Measurements from ENCODE around the gene OXNAD1.

DNA sequence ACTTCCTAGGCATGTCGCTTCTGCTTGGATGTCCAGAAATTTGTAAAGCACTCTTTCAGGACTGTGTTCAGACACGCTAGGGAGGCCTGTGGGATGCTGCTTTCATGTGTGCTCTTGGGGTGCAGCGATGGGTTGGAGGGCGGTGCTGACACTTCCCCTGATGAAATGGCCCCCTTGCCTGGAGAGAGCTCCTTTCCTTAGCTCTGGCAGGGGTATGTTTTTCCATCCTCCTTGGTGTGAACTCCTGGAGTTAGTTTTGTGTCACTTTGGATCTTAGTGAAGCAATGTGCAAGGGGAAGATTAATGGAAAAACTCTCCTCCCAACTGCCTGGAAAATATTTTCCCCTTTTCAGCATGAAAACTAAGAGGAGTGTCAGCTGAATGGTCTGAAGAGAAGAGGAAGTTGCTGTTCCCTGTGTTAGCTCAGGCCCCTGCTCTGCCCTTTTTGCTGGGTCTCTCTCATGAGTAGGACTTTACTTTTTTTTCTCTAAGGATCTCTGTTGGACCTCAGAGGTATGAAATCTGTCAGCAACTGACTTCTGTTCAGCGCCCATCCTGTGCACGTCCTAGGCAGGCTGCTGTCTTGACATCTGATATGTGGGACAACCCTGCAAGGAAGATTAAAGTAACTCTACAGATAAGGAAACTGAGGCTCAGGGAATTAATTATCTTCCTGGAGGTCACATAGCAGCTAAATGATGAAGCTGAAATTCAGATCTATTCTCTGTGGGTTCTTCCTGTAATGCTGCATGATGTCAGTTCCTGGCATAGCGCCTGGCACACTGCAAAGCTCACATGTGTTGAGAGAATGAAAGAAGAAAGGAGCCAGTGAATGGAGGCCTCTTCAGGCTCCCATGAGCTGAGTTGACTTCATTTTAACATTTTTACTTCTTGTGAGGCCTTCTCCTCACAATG lies 109.8 kb upstream of the GALNT15 start:
- PRO-cap, result no peak

GRCh38 chr3:16103283-16103867 lies 71.1 kb upstream of the GALNT15 start:
- PRO-cap, result no peak

- PRO-cap, result no peak
Measured at GRCh38 chr3:16109983-16110496, 64.4 kb upstream of the GALNT15 start.

DNA sequence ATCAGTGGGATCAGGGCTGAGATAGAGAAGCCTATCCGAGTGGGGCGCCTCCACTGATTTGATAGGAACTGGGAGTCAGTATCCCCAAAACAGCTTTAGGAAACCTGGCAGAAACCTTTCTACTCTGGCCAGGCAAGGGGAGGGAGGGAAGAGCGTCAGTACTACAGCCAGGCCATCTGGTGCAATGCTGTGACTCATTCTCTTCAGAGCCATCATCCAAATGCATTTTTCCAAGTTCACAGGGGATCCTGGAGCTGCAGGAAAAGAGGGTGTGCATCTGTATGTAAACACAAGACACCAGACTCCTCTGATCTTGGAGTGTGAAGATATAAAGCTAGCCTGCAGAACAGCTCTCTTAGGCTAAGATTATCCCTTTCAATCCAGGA lies 9.2 kb downstream of the GALNT15 start:
- PRO-cap, result no peak

DNA sequence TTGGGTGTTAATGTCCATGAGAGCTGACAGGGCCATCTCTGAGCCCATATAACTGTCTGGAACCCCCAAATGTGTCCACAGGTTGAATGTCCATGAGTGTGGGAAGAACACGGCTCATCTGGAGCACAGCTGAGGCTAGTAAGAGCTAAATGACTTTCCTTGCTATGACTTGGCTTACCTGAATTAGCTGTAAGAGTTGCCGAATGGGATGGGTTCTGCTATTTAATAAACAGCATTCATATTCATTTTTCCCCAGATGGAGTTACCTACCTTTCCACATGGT lies 36.0 kb downstream of the DPH3 start:
- PRO-cap, result no peak

GRCh38 chr3:16264789-16265543 lies at the start of gene OXNAD1:
OXNAD1 (plus strand) TSS chr3:16265212.
- PRO-cap, result bidirectional peak, plus-strand start at chr3:16265233, minus-strand start at chr3:16264943

DNA sequence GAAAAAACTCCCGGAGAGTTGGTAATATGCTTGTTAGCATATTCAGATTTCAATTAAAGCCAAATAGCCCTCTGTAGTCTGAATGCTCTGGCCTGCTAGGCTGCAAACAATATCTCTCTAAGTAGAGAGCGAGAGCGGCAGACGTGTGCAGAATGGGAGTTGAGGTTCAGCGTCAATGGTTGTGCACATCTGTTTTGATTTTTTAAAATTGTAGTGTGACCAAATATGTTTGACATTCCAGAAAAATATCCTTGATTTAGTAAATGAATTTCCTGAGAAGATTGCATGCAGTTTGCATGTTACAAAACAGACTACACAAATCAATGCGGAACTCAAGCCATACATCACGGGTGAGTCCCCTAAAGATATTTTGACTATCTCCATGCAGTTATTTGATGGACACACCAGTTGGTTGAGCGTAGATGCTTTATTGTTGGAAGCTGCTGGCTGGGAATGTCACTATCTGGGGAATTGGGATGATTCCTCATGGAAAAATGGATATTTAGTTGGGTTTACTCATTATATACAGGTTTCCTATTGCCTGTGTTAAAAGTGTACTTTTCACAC lies 37.5 kb downstream of the OXNAD1 start:
- PRO-cap, result no peak

DNA sequence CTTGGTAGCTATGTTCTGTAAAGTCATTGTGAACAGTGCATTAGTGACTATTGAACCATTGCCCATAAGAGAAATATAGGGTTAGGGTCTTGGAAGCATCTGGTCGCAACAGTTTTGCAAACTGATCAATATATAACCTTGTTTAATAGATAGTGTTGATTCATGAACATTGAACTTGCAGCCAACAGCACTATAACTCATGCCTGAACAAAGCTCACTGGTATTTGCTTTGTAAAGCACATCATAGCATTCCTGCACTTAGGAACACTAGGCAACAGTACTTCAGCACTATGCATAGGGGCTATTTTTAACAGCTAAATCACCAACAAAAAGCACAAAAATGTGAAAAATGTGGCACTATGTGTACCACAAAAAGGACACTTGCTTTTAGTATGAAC lies 67.9 kb downstream of the OXNAD1 start:
- PRO-cap, result no peak

GRCh38 chr3:16509652-16510256 lies 3.7 kb downstream of the RFTN1 start:
- PRO-cap, result no peak

- PRO-cap, result no peak
Measured at GRCh38 chr3:16834685-16835132, 50.0 kb upstream of the PLCL2 start.

DNA sequence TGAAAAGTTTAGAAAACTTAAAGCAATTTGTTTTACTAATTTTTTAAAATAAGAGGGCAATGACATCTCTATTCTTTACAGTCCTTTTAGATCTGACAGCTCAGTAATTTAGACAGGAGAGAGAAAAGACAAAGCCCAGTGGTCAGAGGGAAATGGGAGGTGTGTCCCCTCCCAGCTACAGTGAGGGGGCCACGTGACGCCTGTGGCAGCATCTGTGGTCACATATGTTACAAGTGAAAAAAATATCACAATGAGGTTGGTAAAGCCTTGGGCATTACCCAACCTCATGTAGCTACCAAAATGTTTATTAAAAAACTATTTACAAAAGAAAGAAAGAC lies 42.9 kb upstream of the PLCL2 start:
- PRO-cap, result no peak

- PRO-cap, result no peak
Measured at GRCh38 chr3:16842179-16842782, 42.5 kb upstream of the PLCL2 start.

GRCh38 chr3:16881813-16882798 lies 2.6 kb upstream of the PLCL2 start:
- PRO-cap, result no peak

- PRO-cap, result no peak
Measured at GRCh38 chr3:16901502-16901894, 16.7 kb downstream of the PLCL2 start.

DNA sequence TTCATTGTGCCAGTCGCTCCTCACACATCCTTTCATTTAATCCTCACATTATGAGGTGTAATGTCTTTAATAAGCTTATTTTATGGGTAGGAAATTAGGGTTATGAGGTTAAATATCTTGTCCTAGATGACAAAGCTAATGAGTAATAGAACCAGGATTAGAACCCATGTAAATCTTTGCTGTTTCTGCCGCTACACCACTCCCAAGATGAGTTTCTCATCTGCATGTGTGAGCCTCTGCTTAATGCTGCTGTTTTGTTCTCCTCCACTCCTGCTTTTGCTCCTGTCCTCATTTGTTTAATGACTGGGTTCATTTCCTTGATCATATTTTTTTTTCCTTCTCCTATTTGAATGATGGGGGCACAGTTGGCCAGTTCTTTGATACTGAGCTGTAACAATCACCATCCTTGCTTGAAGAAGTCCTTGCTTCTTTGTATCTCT lies 155.9 kb downstream of the PLCL2 start:
- PRO-cap, result no peak

DNA sequence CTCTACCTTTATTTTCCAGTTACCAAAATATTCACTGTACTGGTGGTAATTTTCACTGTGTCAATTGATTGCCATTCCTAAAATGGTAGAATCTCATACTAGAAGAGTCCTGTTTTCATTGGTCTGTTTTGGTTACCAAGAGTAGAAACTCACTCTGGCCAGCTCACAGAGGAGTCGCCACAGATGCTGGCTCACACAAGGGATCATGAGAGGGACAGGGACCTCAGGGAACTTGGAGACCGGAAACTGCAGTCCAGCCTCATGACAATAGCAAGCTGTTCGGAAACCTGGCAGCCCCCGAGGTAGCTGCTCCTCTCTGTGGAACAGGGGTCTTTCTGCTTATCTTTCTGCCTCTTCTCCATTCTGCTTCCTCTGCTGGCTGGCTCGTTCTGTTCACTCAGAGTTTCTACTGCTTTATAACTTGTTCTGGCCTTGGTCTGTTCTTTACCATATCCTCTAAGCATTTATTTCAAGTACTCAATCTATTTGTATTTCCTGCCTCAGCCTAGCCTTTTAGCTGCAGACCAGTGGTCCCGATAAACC lies 192.9 kb downstream of the PLCL2 start:
- PRO-cap, result no peak

DNA sequence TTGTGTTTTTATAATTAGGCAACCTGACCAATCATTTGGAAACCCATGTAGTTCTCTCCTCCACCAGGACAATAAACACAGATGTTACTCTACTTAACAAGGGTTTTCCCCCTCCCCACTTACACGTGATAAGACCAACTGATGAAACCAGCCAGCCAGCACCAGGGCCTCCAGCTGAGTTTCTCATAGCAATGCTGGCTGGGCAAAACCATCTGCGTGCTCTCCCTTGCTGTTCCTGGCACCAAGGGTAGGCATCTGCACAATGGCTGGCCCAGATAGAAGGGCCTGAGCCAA lies 310.4 kb downstream of the PLCL2 start:
- PRO-cap, result no peak

DNA sequence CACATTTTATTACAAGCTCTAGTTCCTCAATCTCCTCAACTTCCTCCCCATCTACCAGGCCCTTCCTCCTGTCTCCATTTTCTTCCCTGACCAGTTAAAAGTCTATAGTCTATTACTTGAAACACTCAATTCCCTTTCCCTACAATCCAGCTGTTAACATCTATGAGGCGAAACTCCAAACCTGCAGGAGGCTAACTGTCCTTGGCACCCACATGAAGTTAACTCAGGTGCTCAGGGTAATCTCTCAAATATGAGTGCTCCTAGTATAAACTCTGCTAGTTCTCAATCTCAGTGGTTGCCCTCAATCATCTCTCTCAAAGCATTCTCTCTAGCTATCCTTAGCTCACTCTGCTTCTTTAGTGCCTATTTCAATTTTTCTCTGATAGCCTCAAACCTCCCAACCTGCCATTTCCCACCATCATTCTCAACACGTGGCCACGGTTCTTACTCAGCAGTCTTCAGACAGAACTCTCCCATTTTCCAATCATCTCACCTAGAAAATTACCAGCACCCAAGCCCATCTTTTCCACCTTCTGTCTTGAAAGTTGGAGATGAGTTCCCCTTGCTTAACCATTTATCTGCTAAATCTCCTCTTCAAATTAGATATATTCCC lies 412.2 kb downstream of the TBC1D5 start:
- PRO-cap, result no peak

GRCh38 chr3:17708511-17708969 lies 33.9 kb downstream of the TBC1D5 start:
- PRO-cap, result no peak

GRCh38 chr3:17725427-17726456 lies 16.7 kb downstream of the TBC1D5 start:
- PRO-cap, result no peak